Monocyte (primary cell): ENCODE results near the genes TIA1 and CD207.

DNA sequence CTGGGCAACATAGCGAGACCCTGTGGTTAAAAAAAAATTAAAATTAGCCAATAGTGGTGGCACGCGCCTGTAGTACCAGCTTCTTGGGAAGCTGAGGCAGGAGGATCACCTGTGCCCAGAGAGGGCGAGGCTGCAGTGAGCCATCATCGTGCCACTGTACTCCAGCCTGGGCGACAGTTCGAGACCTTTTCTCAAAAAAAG is 36.4 kb downstream of the PCBP1 start:
- PRO-cap, 2 experiments = peak in 1 of 2 experiments; most common minus-strand start position 86 of the sequence (in 1)

DNA sequence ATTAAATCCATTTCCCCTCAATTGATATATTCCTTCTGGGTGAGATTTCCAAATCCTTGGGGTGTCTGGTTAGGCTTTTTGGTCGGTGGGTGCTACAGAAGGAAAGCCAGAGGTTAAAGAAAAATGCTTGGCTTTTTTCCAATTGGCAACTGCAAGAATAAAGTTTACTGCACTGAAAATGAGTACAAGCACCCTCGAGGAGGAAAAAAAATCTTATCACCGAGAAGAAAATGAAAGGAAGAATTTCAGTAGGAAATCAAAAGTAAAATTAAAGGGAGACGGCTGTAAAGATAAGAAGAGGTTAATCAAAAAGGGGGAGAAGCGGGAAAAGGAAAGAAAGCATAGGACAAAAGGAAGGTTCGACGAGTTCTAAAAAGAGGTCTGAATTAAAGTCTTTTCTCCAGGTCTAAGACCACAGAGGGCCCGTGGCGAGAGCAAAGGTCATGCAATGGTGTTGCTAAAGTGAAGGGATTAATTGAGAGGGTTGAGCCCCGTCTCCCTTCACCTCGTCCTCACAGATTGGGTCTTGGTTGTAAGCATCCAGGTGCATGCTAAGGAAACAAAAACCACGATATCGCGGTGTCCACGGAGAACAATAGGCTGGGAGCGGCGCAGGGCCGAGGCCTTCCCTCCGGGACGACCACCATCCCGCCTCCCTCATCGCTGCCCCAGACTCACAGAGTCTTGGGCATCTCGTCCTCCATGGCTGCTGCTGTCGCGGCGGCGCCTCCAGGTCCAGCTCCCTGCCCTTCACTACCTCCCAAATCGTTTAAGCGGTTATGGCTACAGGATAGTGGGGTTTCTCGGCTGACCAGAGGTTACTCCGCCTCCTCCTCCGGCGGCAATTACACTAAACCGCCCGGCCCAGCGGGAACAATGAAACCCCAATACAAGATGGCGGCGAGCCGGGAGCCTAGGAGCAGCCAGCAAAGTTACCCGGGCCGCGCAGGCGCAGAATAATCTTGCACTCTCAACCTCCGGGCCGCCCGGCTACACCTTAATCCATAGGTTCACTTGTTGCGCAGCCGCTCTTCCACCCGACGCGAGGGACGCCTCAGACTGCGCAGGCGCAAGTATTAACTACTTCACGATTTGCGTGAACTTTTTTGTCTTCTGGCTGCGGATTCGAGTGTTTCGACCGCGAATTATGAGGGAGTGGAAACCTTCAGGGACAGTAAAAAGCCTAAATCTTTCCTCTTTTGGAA is at the start of gene TIA1:
Gene TIA1, minus strand, starts transcription at position 902 of the 1,205 bp plus-strand sequence.
- PRO-cap, 2 experiments = peak in 2 of 2 experiments; most common plus-strand start position 1,109 of the sequence (in 2); most common minus-strand start position 659 of the sequence (in 1)

- PRO-cap, 2 experiments = no peak in any of the 2 experiments
Measured at GRCh38 chr2:70279764-70280641, 13.5 kb downstream of the SNRPG start.

DNA sequence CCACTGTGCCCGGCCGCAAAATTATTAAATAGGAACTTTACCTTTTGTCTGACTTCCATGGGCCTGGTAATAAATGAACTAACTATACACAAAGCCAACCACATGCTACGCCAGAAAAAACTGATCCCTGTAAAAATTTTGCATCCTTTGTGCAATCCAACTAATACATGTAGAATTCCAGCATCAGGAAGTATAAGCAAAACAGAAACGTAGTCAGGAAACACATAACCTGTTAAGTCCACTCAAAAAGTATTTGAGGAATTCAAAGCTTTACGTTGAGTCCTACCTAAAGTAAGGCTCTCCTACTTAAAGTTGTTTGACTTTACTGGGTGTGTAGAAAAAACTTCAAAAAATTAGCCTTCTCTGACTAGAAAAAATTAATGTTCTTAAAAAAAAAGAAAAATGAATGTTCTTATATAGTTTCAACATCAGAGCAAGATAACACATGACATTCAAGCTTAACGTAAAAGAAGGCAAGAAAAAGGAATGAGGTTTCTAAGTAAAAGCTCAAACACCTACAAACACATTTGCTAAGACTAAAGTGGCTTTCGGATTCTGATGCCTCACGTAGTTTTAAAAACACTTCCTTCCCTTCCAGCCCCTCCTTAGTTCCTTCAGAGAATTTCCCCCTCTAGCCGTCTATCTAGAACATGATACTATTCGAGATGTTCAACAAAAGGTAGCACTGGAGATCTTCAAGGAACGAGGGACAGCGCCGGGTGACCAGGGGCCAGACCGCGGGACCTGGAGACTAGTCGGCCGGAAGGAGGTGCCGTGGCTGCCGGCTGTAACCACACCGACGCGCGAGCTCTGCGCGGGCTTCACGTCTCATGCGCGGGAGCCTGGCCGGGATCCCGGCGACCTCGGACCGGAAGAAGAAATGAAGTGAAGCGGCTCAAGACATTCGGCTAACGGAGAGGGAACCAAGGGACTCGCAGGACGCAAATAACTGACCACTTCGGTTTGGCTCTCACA is 619 bp downstream of the SNRPG start:
- PRO-cap, 2 experiments = peak in 2 of 2 experiments; most common plus-strand start position 849 of the sequence (in 1); most common minus-strand start position 746 of the sequence (in 2)

DNA sequence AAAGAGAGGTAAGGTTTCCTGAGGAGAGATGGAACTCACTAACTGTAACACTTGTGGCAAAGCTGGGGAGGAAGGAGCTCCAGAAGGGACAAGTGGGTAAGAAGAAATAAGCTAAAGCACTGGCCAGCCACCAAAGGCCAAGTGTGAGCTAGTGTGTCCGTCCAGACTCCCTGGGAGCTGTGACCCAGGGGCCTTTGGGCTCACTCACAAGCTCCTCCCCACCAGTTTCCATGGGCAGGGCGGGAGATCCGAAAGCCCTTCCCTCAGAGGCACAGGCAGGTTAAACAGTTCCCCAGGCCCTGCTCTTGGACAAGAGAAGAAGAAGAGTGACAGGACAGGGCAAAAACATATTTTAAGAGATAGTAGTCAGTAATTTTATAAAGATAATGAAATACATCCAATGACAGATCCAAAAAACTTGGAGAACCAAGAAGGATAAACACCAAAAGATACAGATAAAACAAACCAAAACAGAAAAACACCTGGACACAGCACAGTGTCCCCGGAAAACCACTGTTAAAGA is 73.1 kb upstream of the TGFA start:
- PRO-cap, 2 experiments = no peak in any of the 2 experiments

DNA sequence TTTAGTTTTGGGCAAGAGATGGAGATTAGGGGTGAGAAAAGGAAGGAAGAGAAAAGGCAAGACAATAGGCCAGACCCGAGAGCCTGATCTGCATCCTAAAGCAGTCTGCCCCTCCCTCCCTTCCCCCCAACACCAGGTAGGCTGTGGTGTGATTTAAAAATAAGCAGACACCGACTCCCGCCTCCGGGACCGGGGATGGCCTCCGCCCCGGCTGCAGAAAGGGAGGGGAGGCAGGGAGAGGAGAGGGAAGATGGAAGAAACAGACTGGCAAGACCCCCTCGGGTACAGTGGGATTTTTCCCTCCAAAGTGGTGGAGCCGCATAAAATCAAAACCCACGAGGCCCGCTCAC is 1.0 kb downstream of the ADD2 start:
- PRO-cap, 2 experiments = no peak in any of the 2 experiments

- PRO-cap, 2 experiments = no peak in any of the 2 experiments
Measured at GRCh38 chr2:70835584-70835990, at the start of gene CD207. CD207 (minus strand) TSS chr2:70835816.

- PRO-cap, 2 experiments = no peak in any of the 2 experiments
Measured at GRCh38 chr2:70871673-70872300, 28.6 kb upstream of the VAX2 start.

- PRO-cap, 2 experiments = no peak in any of the 2 experiments
Measured at GRCh38 chr2:70977757-70978206, 648 bp upstream of the ANKRD53 start.

GRCh38 chr2:70987150-70988228 is 7.2 kb downstream of the TEX261 start:
- PRO-cap, 2 experiments = no peak in any of the 2 experiments

- PRO-cap, 2 experiments = no peak in any of the 2 experiments
Measured at GRCh38 chr2:71001772-71002533, 7.3 kb upstream of the TEX261 start.

GRCh38 chr2:71063952-71064440 is 4.5 kb upstream of the NAGK start:
- PRO-cap, 2 experiments = no peak in any of the 2 experiments

DNA sequence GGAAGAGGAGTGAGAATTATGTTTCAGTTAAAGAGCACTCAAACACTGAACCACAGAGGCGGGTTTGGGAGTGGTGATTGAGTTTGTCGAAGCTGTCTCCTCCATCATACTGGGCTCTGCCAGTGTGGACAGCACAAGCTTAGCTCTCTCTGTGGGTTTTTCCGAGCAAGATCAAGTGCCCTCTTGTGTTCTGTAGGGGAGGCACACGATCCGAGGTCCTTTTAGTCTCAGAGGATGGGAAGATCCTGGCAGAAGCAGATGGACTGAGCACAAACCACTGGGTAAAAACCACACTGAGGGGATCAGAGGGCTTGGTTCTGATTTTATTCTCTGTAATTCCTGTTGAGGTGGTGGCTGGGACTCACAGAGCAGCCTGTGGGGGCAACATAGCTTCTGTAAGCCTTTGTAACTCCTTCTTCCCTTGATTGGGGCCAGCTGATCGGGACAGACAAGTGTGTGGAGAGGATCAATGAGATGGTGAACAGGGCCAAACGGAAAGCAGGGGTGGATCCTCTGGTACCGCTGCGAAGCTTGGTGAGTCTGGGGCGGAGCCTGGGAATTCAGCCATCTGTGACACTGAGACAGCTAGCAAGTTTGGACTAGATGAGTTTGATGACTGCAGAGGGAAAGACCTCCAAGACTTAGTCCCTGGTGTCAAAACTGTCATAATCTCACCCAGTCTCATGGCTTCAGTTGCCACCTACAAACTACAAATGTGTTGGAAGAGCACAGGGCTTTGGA is 2.0 kb downstream of the NAGK start:
- PRO-cap, 2 experiments = peak in 1 of 2 experiments; most common plus-strand start position 466 of the sequence (in 1)

DNA sequence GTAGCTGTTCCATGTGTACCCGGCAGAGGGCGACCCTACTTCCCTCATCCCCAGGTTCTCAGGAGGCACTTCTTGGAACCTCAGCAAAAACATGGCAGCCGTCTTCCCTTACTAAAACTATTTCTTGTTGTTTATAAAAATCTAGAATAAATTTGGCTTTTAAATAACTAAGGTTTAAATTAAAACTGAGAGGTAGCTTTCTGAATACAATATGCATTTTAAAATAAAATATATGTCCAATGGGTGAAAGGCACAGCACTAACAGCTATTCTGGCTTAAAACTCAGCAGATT is 29.5 kb downstream of the MCEE start:
- PRO-cap, 2 experiments = no peak in any of the 2 experiments

- PRO-cap, 2 experiments = no peak in any of the 2 experiments
Measured at GRCh38 chr2:71139456-71140023, 9.1 kb downstream of the MPHOSPH10 start.

- PRO-cap, 2 experiments = no peak in any of the 2 experiments
Measured at GRCh38 chr2:71422708-71423722, 43.5 kb upstream of the DYSF start.

DNA sequence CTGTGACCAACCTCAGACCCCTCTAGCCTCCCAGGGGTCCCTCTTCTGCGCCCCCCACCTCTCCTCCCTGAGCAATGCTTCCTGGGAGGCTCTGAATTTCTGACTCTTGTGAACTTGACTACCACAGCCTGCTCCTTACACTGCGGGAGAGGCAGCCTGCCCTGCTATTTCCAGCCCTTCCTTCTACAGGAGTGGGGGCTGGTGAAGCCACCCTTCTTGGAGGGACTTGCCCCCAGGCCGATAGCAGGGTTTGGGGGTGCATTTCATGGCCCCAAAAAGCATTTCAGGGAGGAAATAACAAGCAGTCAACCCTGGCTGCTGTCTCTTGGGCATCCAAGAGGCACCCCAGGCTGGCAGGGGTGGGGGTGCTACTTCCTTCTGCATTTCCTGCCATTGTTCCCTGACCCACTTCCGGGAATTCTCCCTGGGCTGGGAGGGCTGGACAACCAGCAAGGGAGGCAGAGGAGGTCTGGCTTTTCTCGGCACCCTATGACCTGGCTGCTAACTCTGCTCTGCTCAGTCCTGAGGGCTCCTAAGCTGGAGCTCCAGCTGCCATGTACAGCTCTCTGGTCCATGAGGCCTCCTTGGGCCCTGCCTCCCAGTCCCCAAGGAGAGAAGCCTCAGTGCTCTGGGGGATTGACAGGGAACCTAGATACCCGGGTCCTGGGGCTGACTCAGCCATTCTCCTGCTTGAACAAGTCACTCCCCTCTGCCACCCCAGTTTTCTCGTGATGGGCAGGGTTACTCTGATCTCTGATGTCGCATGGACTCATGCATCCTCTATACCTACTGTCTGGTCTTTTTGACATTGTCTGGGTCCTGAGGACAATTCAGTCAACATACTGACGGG is 33.9 kb downstream of the DYSF start:
- PRO-cap, 2 experiments = no peak in any of the 2 experiments

DNA sequence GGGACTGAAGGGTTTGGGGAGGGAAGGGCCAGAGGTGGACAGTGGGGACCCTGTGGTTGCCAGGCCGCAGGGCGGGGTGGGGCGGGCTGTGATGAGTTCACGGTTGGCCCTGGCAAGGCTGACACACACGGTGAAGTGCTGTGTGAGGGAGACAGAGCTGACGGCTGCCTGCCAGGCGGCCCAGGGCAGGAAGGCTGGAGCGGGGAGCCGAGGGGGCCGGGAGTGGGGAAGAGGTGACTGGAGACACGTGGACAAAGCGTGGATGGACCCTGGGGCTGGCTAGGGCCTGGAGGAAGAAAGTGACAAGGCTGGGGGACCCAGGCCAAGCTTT is 110.0 kb downstream of the DYSF start:
- PRO-cap, 2 experiments = no peak in any of the 2 experiments

GRCh38 chr2:72032564-72033158 is 115.0 kb downstream of the CYP26B1 start:
- PRO-cap, 2 experiments = no peak in any of the 2 experiments

GRCh38 chr2:72033614-72034382 is 113.9 kb downstream of the CYP26B1 start:
- PRO-cap, 2 experiments = no peak in any of the 2 experiments